Measurements from ENCODE around the gene RAB22A.

GRCh38 chr20:56460002-56461114 lies 8.1 kb upstream of the RTF2 start:
- PRO-cap = no peak

DNA sequence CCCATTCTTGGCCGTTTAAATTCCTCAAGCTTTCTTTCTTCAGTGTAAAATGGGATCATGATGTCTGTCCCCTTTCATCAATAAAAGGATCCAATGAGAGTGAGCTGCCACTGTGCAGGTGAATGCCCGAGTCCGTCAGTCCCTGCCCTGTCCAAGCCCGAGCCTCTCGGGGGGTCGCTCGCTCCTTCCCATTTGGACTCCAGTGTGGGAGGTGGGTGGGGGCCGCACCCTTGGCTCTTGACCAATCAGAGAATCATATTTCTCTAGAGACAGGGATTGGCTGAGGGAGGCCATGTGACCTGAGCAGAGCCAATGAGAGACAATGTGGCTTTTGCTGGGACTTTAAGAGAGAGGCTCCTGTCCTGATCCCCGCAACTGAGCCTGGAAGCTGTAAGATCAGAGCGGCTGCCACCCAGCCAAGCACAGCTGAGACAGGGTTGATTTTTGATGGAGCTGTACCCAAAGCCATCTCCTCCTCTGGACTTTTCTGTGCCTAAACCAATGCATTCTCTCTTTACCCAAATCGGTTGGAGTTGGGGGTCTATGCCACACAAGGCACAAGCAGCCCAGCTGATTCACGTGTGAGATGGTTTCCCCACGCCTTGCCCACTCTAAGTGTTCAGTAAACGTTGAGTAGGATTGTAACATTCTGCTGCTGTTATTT lies 199.3 kb downstream of the TFAP2C start:
- PRO-cap = no peak

DNA sequence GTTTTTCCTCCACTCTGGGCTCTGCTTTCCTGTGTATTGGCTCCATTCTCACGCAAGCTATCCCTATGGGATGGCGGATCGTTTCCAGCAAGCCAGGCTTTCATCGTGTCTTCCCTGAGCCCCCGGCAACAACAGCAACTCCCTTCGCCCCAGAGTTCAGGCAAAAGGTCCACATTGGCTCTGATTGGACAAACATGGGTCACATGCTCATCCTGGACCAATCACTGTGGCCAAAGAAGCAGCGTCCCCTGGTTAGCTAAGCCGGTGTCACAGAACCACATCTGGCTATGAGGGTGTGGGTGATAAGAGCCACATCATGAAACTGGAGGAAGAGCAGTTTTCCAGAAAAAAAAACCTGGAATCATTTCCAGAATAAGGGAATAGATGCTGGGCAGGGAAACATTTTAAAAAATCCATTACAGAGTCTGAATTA lies 160.1 kb downstream of the BMP7 start:
- PRO-cap = no peak

DNA sequence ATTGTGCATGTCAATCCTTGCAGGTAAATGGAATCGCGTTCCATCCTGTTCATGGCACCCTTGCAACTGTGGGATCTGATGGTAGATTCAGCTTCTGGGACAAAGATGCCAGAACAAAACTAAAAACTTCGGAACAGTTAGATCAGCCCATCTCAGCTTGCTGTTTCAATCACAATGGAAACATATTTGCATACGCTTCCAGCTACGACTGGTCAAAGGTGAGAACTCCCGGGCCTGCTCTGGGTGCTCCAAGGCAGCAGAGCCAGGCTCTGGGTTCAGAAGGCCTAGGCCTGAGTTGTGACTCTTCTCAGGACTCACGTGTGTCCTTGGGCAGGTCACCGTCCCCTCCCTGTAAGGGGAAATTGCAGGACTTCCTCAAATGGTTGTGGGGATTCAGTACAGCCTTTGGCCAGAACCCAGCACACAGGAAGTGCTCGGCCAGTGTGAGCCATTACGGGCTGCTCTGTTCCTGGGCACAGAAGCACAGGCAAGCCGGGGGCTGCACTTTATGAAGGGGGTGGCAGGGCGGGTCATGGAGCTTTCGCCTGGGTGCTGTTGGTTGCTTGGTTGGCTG lies 16.5 kb upstream of the RBM38 start:
- PRO-cap = no peak

DNA sequence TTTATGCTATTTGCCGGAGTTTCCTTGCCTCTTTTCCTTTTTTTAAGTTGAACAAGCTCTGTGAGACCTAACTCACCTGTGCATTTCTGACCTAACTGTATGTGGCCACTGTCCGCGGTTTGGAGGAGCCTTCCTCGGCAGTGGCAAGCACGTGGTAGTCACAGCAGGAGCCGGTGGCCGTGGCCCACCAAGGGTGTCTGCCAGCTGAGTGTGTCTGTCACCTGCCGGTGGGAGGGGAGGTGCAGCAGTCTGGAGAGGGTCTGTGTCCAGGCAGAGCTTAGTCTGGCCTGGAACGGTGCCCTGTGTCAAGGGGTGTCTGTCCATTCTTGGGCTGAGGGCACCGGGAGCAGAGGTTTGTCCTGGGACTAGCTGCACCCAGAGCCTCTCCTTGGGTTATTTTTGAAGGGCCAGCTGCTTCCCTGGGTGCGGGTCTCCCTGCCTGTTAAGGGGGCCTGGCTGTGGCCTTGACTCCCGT lies 5.0 kb downstream of the RBM38 start:
- PRO-cap = no peak

DNA sequence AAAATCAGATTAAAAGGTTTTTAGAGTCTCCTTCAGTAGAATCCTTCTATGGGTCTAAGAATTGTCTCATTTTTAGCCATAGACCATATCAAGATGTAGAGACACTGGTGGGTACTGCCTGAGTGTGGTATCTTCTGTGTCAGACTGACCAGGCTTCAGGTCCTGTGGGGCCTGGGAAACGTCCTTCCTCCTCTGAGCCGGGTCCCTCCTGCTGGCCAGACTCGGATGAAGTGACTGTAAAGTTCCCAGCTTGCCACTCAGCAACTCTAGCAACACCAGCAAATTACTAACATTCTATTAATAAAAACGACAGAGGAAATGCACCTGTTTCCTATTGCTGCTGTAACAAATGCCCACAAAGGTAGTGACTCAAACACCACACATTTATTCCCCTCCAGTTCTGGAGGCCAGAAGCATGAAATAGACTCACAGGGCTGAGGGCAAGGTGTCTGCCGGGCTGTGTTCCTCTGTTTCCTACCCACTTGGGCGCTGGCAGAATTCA lies 48.9 kb downstream of the CTCFL start:
- PRO-cap = bidirectional peak, plus-strand start at position 387 of the sequence, minus-strand start at position 232 of the sequence

- PRO-cap = no peak
Measured at GRCh38 chr20:57564779-57565810, 4.2 kb downstream of the PCK1 start.

- PRO-cap = no peak
Measured at GRCh38 chr20:57618771-57619857, 1.1 kb downstream of the ZBP1 start.

GRCh38 chr20:57627905-57628764 lies 7.9 kb upstream of the ZBP1 start:
- PRO-cap = bidirectional peak, plus-strand start at chr20:57628602, minus-strand start at chr20:57628590

DNA sequence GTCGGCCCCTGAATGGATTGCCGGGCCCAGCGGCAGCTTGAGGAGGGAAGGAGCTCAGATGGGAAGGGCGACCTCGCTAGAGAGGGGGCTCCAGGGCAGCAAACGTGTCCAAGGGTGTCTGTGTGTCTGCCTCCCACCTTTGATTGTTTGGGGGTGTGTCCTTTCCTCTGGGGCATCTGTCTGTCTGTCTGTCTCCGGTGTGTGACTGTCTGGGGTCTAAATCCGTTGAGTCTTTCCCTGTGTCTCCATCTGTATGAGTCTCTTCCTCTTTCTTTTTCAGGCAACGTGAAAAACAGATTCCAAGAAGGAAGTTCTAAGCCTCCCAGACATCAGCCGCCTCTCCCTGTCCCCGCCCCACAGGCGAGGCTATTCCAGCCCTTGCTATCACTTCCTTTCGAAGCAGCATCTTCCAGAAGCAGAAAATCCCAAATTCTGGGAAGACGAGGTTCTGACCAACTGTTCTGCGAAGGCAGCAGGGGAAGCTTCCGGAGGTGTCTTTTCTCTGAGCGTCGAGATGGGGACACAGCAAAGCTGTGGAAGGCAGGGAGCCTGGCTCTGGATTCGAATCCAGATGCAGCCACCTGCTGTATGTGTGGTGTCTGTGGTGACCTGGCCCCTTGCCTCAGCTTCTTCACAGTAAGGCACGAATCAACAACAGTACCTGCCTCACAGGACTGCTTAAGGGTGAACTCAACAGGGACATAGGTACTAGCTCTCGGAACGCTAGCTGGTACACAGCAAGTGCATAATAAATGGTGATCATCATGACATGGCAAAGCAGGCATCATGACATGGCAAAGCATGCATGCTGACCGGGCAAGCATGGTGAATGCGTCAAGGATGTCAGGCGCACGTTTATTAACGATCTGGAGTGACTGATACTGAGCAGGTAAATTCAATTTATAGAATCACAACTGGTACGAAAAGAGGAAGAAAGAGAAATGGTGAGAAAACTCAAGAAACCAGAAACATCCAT lies 33.9 kb downstream of the PMEPA1 start:
- PRO-cap = no peak

- PRO-cap = no peak
Measured at GRCh38 chr20:57694945-57695342, 14.9 kb downstream of the PMEPA1 start.

- PRO-cap = no peak
Measured at GRCh38 chr20:57697904-57698860, 11.6 kb downstream of the PMEPA1 start.

DNA sequence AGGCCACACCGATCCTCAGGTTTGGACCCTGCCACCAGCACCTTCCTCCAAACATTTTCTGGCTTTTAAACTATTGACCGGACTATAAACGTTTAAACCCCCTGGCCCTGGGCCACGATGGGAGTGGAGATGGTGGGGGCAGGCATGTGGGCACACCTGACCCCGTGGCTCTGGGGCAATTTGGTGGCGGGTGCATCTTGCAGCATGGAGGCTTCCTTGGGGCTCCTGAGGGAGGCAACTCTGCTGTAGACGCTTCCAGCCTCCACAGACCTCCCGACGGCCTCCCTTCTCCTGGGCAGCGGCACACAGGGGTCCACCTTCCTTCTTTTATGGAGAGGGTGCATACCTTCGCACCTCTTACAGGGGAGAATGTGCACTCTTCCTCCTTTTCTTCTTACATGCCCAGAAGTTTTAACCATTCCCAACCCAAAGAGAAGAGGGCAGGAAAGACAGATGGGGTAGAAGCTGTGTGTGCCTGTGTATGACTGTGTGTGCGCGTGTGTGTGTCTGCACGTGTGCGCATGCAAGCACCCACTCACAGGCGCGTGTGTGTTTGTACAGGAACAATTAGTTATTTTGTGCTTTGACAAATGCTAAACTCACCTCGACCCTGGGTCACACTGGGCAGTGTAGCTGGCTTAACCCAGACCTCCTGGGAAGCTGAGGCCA lies 5.0 kb downstream of the PMEPA1 start:
- PRO-cap = no peak

DNA sequence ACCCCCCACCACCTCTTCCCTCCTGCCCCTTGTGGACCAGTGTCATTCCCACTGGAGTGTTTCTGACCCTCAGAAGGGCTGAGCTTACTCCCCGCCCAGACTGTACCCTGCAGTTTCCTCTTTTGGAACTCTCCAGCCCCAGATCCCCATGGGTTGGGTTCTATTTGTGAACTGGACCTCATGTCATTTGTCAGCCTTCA lies 92.4 kb upstream of the PMEPA1 start:
- PRO-cap = no peak

DNA sequence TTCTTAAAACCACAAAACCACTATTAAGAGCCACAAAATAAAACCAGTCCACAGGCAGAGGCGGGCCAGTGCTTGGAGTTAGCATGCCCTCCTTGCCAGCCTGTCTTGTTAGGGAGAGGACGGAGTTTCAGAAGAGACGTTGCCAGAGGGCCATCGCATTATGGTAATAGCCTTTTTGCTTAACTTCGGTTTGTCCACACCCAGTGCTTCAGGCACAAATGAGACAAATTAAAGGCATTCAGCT lies 159.6 kb upstream of the C20orf85 start:
- PRO-cap = no peak

DNA sequence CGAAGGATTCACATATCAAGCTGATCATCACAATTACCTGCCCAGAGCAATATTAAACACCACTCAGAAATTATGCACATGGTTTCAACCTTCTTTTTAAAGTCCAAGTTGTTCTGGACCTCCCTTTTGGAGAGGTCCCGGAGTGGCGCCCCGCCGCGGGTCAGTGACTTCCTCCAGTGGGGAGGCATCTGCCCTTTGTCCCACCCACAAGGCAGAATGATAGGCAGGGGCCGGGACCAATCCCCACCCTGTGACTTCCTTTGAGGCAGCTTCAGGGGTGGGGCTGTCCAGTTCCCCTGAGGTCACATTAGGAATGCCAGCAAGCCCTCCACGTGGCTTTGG lies 129.3 kb upstream of the C20orf85 start:
- PRO-cap = no peak

DNA sequence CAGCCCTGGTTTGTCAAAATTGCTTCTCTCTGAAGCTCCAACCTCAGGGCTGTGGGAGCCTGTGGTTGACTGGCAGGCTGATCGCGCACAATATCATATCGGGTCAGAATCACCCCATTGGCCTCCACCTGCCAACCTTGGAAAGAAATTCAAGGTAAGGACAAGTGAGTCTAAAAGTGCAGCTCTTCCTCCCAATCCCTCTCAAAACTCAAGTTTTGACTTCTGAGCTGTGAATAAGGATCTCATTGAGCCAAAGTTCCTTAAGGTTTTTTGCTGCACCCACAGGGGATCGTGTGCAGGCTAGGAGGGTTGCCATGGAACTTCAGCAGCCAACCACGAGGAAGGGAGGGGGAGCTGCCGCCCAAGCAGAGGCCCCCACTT lies 21.3 kb upstream of the C20orf85 start:
- PRO-cap = no peak

DNA sequence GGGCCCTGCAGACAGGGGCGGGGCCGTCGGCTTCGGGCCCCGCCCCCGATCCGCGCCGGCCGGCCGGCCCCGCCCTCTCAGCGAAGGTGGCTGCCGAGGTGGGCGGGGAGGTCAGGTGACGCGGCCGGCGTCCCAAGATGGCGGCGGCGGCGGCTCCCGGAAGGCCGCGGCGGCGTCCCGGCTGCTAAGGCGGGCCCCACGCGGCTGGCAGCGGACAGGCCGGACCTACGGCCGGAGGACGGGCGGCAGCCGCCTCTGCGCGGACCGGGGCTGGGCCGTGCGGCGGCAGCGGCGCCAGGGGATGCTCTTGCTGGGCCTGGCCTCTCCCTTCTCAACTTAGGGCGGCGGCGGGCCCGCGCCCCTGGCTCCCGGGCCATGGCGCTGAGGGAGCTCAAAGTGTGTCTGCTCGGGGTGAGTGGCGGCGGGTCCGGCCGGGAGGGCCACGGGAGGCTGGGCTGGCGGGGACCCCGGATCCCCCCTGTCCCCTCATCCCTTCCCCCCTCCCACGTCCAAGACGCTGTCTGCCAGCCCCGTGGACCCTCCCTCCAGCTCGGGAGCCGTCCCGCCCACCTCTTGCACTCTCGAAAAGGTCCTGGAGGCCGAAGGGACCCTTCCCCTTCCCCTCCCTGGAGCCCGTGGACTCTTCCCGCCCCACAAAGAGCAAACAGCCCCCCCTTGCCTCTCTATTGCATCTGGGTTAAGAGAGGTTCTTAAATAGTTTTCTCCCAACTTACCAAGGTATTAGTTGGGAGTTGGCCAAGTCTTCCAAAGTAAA lies at the start of gene RAB22A:
TSS of gene RAB22A (plus strand) at position 114 of the 775 bp plus-strand sequence.
- PRO-cap = bidirectional peak, plus-strand start at position 135 of the sequence, minus-strand start outside the sequence; bidirectional peak, plus-strand start at position 578 of the sequence, minus-strand start at position 363 of the sequence

DNA sequence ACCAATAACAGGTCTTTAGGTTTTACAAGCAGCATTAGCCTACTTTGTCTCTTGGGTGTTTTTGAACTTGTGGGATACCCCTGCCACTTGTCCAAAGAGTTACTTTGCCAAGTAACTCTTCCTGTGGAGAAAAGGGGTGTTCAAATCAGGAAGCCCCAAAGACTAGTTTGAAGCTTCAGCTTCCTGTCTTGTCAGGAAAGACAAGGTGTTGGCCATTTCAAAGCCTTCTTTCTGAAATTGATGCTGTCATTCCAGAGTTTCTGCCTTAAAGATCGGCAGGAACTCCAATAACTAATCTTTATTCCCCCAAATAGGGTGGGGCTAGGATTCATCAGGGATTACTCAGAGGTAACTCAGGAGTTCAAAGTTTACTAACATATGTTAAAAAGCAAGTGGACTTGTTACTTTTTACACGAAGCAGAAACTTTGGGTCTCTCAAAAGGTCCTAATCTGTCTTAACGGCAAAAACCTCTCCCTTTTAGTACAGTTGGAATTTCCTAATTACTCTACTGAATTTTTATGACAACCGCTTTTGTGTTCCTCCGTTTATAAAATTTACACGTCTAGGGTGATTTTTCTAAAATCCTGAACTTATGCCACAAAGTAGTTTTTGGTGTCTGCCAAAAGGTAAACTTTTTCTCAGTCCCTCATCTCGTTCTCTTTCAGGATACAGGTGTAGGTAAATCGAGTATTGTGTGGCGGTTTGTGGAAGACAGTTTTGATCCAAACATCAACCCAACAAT lies 1.0 kb downstream of the RAB22A start:
- PRO-cap = no peak

GRCh38 chr20:58440617-58441088 lies 51.6 kb downstream of the VAPB start:
- PRO-cap = no peak